Spinal cord (tissue), 3 donors: ENCODE measurements around a stretch of chr13.

DNA sequence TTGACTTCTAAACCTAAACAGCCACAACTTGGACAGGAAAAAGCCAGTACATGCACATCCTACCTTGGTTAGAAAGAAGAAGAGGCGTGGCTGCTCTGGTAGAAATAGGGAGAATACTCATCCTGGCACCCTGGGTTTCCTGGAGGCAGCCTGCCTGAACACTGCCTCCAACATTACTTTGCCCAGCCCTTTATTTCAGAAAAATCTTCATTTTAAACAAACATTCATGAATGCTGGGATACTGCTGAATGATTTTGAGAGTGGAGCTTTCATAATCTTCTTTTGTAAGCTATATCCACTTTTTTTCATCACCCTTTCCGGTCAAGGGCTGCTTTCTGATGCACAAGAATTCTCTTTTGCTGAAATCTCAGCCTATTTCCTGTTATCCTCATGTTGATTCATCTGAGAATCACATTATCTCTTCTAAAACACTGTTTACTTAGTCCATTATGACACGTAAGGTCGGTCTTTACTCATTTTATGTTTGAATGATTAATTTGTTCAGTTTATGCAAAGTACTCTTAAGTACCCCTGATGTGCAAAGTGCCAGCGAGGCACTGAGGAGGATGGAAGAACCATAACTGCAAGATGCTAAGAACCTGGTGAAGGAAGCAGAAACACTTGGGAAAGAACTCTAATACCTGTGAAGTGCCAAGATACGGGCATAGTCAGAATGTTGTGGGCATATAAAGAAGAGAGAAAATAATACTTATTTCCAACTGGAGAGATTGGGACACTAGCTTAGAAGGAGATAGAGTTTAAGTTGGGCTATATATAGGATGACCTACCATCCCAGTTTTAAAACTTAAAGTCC, 55.1 kb downstream of the STARD13 start:
- PRO-cap: no peak
- RAMPAGE, long total RNA: no peak

DNA sequence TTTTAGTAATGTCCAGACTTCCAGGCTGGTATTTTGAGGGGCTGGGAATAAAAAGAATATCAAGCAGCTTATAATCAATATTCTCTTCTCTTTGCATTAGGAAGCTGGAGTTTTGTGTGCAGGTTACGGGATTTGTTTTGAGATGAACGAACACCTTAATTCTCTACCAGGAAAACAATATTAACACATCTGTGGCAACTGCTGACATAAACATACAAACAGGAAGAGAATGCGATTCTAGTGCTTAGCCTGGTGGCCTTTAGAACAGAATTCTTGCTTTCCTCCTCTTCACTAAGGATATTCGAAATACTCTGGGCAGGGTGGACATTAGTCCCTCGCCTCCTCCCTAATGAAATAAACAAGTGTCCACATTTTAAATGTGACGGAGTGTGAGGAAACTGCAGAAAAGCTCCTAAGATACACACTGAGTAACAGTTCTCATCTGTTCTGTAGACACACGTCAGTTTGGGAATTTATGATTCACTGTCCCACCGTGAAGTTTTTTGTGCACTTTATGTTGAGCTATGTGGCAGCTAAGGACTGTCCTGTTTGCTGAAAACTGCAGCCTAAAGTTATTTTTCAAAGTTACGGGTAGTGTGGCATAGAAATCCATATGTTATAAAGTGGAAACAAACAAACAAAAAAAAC, 677 bp downstream of the STARD13 start:
- PRO-cap: no peak
- RAMPAGE, long total RNA: no peak

DNA sequence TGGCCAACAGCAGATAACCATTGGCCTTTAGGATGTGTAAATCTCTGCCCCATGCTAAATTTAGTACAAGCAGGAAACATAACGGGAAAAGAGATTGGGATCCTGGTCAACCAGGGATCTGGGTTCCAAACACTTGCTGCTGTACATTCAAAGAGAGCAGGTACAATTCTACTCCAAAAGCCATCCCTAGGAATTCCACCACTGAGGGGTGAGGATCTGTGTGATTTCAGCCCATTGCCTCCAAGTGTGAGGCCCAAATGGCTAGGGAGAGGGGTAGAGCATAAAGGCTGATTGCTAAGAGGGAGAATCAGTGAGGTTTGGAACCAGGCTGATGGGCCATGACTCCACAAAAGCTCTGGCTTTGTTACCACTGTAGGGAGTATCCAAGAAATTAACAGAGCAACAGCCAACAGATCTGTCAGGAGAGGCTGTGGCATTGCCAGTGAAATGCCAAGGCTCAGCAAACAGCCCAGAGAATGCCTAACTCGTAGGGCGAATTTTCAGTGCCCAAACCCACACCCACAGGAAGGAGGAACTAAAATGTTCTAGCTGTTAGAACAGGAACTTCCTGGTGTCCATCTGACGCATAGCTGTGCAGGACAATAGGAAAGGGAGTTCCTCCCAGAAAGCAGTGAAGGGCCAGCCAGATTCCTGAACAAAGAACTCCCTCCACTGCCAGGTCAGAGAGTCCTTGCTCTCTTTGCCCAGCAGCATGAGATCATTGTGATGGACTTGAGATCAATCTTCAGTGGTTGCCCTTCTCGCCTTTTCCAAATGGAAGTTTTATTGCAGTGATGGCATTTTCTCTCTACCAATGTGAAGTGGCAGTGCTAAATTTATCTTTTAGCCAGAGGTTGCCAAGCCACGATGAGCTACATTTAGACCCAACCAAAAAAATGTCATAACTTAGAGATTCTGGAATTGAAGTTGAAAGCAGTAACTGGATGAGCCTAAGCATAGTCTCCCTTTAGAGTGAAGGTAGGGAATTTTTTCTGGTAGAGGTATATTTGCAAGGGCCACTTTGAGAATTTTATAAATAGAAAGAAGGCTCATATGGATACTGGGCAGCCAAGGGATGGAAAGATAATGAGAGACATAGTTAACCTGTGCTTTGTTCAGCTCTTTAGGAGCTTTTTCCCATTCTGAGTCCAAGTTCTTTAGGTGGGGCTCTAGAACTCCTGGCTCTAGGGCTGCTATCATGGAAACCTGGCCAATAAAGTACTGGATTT, 224.2 kb upstream of the STARD13 start:
- PRO-cap: no peak
- RAMPAGE, long total RNA: no peak

- PRO-cap: no peak
- RAMPAGE, long total RNA: no peak
These were observed 175.5 kb upstream of the RFC3 start for GRCh38 chr13:33642209-33643158.

GRCh38 chr13:33832710-33833446, 14.9 kb downstream of the RFC3 start:
- PRO-cap: no peak
- RAMPAGE, long total RNA: no peak

DNA sequence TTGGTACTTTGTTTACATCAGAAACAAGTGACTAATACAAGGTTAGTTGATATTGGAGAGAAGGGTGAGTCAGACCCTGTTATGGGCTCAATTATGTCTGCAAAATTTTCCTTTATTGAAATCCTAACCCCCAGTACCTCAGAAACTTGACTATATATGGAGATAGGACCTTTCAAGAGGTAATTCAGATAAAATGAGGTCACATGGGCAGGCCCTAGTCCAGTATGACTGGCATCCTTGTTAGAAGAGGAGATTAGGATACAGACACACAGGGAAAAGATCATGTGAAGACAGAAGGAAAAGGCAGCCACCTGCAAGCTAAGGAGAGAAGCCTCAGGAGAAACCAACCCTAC, 226.8 kb downstream of the RFC3 start:
- PRO-cap: no peak
- RAMPAGE, long total RNA: no peak

GRCh38 chr13:34153303-34153882, 335.4 kb downstream of the RFC3 start:
- PRO-cap: no peak
- RAMPAGE, long total RNA: no peak

DNA sequence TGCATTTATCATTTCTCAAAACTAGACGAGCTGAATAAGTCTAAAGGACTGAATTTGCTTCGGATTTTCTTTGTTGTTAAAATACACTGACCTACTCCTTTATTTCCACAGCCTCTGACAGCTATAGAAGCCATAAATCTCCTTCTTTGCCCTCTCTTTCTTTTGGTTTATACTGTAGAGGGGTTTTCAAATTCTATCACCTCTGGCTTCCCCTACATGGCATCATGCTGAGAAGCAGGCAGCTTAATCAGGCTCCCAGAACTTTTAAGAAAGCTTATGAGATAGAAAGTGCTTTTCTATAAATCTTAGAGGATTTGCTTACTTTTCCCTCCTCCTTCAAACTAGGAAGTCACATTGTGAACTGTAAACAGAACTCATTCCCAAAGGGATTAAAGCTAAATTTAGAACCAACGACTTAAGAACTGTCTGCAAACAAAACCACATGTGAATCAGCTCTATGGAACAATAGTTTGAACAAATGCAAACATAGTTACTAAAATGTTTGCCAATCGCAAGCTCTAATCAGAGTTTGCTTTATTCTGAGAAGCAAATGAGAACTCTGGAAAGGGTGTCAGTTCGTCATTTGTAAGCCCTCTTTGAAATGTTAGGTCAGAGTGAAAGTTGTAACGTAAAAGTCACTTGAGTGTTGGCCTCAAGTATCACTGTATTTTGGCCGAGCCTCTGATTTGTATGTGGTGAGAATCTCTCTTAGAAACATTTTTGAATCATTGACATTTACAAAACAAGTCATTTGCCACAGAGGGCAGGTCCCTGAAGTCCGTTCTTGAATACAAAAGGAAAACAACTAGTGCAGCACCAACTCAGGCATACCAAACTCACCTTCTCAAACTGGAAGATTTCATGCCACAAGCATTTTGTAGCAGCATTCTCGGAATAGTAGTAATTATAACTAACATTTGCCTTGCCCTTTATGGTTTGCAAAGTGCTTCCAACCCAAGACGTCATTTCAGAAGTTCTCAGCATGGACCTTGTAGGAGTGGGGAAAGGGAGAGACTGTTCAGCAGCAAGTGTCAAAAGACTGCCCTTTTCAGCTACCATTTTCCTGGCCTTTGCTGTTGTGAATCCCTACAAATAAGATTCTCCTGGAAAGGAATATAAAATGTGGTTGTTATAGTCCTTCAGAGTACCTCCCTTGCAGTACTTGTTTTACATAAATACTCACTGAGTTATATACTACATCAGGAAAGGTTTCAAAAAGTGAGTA, 344.3 kb downstream of the RFC3 start:
- PRO-cap: no peak
- RAMPAGE, long total RNA: no peak

- PRO-cap: no peak
- RAMPAGE, long total RNA: no peak
These were observed 191.8 kb upstream of the NBEA start for GRCh38 chr13:34750254-34750667.

DNA sequence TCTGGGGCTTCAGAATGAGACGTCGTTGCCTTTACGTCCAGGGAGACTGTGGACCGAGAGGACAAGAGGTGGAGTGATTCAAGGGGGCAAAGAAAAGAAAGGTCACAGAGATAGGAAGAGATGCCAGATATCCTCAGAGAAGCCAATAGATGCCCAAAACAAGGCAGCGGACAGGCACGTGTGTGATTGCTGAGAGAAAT, 193.8 kb upstream of the MAB21L1 start:
- PRO-cap: no peak
- RAMPAGE, long total RNA: no peak

DNA sequence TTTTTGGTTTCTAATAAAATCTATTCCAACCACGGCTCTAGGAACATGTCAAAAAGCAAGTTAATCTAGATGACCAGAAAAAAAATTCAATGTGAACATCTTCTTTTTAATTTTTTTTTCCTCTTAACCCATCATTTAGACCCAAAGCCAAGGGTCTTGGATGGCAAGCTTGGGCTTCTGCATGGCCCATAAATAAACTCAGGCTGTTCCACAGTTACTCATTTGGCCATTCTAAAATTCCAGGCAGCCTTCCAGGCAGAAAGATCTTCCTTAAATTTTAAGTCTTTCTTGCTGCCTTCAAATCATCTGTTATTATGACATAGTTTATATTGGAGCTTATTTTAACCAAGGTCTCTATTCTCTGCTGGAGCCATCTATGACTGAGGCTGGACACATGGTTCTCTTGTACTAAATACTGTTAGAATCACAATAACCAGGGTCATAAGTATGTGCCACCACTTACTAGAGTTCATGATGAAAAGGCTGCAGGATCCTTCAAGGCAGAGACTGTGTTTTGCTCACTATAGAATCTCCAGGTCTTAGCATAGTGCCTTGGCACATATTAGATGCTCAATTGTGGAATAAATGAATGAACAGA, 317.4 kb upstream of the MAB21L1 start:
- PRO-cap: no peak
- RAMPAGE, long total RNA: no peak

GRCh38 chr13:35839895-35840322, 291.3 kb downstream of the DCLK1 start:
- PRO-cap: no peak
- RAMPAGE, long total RNA: no peak

- PRO-cap: no peak
- RAMPAGE, long total RNA: start-site peak on the plus strand at chr13:35858034-35858071, 72 and 57 reads in 2 replicates
These were observed 273.4 kb downstream of the DCLK1 start for GRCh38 chr13:35857649-35858355.

DNA sequence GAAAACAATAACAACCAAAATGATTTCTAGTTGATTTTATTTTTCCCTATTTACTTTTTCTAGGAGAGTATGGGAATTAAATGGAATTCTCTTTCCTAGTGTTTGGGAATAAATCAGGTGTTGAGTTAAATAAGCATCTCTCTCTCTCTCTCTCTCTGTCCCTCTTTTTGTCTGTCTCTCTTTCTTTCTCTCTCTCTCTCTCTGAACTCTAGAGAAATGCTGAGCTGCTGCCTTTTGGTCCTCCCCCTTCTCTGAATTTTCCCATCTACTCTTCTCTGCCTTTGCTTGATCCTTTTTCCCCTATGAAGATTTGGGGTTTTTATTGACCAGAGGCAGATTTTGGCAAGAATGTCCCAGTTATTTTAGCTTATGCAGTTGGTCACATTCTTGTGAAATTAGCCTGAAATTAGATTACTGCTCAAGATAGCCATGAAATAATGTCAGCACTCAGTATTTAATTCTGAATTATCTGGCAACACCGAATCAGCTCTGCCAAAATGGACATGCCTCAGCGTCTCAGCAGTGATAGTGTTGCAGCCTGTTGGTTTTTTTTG, 17.1 kb upstream of the SPART start:
- PRO-cap: no peak
- RAMPAGE, long total RNA: no peak

- PRO-cap: no peak
- RAMPAGE, long total RNA: no peak
These were observed 57.0 kb upstream of the RFXAP start for GRCh38 chr13:36761795-36762607.

- PRO-cap: no peak
- RAMPAGE, long total RNA: no peak
These were observed 1.4 kb downstream of the SMAD9 start for GRCh38 chr13:36918633-36919101.

DNA sequence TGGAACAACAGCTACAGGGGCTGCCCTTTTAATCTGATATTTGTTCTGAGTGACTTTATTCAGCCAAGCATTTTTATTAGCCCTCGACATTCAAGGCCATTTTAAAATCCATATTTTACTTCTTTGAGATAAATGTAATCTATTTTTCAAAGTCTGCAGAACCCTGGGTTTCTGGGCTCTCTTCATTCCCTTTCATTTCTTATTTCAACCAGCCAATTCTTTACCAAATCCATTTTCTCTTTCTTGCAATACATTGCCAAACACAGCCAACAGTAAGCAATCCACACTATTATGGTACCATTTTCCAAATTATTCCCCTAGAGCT, 224.1 kb upstream of the UFM1 start:
- PRO-cap: no peak
- RAMPAGE, long total RNA: no peak

- PRO-cap: no peak
- RAMPAGE, long total RNA: no peak
These were observed 859 bp upstream of the UFM1 start for GRCh38 chr13:38348728-38349255.

- PRO-cap: no peak
- RAMPAGE, long total RNA: no peak
These were observed 72.2 kb downstream of the UFM1 start for GRCh38 chr13:38421817-38422236.

GRCh38 chr13:39365015-39365742, 237.8 kb downstream of the LHFPL6 start:
- PRO-cap: no peak
- RAMPAGE, long total RNA: no peak